ENCODE measurements around the gene CRACD.

DNA sequence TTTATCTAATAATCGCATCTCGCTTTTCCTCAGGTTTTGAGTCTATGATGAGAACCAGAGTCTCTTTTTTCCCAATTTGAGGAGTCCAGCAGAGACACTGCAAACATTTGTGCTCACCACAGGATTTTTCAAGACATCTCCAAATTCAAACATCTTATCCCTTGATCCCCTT, 511 bp upstream of the CHIC2 start:
- PRO-cap, result no peak
- RAMPAGE, long total RNA, result no peak
- RRBS, result no CpG with 5 or more reads among the region's 2 CpGs

- PRO-cap, result no peak
- RAMPAGE, long total RNA, result no peak
- RRBS, result no CpG with 5 or more reads among the region's 11 CpGs
These were observed 96.7 kb downstream of the PDGFRA start for GRCh38 chr4:54325894-54326093.

- PRO-cap, result no peak
- RAMPAGE, long total RNA, result no peak
- RRBS, result 2% methylated on average over 29 of the region's 92 CpGs
These were observed 804 bp downstream of the KIT start for GRCh38 chr4:54658236-54659285.

- PRO-cap, result no peak
- RAMPAGE, long total RNA, result no peak
- RRBS, result no CpG with 5 or more reads among the region's 5 CpGs
These were observed 51.7 kb downstream of the KIT start for GRCh38 chr4:54709510-54709894.

- PRO-cap, result no peak
- RAMPAGE, long total RNA, result no peak
- RRBS, result no CpG with 5 or more reads among the region's 6 CpGs
These were observed 14.9 kb downstream of the SRD5A3 start for GRCh38 chr4:55360951-55361246.

DNA sequence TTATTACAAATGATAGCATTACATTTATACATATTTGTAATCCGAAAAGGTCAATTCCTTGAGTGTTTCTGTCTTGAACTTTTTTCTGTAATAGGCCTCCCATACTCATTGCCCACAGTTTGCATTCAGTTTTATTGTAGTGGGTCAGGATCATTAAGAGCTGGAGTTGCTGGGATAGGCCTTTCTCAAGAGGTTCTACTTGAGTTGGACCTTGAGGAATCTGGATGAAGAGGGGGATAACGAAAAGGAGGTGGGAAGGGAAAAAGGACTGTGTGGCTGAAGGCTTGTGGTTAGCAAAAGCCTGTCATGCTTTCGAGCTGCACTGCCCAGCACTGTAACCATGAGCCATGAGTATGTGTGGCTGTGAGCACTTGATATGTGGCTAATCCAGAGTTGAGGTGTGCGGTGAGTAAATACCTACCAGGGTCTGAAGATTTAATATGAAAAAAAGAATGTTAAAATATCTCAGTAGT, 11.3 kb downstream of the TMEM165 start:
- PRO-cap, result no peak
- RAMPAGE, long total RNA, result no peak
- RRBS, result no CpG with 5 or more reads among the region's 4 CpGs

DNA sequence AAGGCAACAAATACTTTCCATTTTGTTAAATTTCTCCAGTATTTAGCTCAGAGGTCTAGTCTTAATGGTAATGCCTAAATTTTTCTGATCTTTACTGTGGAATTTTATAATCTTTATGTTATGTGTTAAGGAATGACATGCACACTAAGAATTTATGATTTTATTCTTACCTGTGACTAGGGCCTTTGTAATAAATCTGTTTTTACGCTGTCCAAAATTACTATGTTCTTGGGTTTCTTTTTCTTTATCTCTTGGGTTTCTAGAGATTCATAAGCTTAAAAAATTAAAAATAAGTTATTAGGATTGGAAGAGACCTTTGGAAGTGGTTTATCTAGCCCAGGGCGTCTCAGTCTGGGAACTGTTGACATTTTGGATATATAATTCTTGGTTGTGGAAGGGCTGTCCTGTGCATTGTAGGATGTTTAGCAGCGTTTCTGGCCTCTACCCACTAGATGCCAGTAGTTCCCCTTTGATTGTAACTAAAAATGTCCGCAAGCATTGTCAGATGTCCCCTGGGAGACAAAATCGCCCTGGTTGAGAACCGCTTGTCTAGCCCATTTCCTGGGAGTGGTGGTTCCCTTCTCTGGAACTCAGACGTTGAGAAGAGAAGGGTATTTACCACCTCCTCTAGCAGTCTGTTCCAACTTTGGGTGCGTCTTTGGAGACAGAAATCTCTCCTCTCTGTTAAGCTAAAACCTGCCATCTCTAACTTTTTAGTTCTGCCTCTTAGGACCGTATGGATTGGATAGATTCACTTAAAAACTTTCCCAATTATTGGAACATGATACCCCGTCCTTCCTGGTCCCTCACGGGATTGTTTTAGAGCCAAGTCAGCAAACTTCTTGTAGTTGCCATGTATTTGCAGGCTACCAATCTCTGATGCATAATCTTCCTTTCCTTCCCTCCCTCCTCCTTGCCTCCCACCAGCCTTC, 13.7 kb downstream of the TMEM165 start:
- PRO-cap, result no peak
- RAMPAGE, long total RNA, result no peak
- RRBS, result no CpG with 5 or more reads among the region's 11 CpGs

- PRO-cap, result no peak
- RAMPAGE, long total RNA, result no peak
- RRBS, result no CpG with 5 or more reads among the region's 18 CpGs
These were observed 1.1 kb upstream of the NMU start for GRCh38 chr4:55636996-55637863.

- PRO-cap, result no peak
- RAMPAGE, long total RNA, result no peak
- RRBS, result no CpG with 5 or more reads among the region's 3 CpGs
These were observed 49.6 kb upstream of the CRACD start for GRCh38 chr4:55999311-55999754.

DNA sequence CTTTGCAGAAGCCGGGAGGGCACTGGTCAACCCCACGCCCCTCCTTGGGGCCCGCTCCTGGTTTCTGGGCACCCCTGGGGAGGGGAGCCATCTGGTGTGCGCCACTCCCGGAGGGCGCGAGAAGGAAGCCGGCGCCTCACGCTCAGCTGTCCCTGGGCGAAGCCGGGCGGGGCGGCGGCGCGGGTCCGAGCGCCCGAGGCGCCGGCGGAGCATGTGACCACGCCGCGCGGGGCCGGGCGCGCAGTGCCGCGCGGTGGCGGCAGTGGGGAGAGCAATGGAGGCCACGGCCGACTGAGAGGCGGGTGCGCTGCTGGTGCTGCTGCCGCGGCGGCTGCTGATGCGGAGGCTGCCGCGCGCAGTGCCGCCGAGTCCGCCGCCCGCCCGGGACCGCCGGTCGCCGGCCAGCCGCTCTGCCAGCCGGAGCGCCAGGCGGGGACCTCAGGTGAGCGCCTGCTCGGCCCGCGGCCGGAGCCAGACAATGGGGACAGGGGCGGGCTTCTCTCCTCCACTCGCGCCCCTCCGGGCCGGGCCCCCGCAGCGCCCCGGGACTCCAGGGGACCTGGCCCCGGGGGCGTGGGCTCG, at the start of gene CRACD:
Gene CRACD, plus strand, starts transcription at position 241 of the 582 bp plus-strand sequence.
- PRO-cap, result unidirectional peak, plus-strand start at position 243 of the sequence; unidirectional peak, plus-strand start at position 274 of the sequence
- RAMPAGE, long total RNA, result no peak
- RRBS, result 2% methylated on average over 30 of the region's 75 CpGs

- PRO-cap, result no peak
- RAMPAGE, long total RNA, result no peak
- RRBS, result no CpG with 5 or more reads among the region's 3 CpGs
These were observed 119.8 kb downstream of the AASDH start for GRCh38 chr4:56267526-56267779.

DNA sequence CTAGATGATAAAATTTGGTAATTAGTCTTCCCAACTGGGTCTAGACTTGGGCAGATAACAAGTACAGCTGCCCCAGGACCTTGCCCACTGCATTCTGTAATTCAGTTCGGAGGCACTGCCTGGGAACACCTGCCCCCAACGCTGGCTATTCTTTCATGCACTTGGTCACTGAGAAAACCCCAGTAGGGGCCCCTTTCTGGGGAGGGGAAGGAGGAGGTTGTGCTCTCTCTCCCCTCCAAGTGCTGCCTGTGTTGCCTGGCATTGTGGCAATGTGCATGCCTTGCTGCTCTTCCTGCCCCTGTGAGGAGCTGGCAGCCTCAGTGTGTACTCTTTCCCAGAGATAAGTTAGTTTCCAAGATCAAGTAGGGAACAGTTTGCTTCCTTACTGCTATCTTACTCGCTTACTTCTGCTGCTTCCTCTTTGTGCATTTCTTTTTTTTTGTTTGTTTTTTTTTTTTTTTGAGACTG, 90.8 kb downstream of the AASDH start:
- PRO-cap, result no peak
- RAMPAGE, long total RNA, result no peak
- RRBS, result no CpG with 5 or more reads among the region's 3 CpGs

DNA sequence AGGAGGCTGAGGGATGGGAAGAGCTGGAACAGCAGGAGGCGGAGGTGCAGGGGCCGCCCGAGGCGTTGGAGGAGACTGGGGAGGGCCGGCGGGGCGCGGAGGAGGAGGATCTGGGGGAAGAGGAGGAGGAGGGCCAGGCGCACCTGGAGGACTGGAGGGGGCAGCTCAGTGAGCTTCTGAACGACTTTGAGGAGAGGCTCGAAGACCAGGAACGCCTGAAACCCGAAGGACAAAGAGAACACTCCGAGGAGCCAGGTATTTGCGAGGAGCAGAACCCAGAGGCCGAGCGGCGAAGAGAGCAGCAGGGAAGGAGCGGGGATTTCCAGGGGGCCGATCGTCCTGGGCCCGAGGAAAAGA, 72.7 kb downstream of the AASDH start:
- PRO-cap, result no peak
- RAMPAGE, long total RNA, result no peak
- RRBS, result no CpG with 5 or more reads among the region's 22 CpGs

- PRO-cap, result unidirectional peak, plus-strand start at chr4:56466662
- RAMPAGE, long total RNA, result no peak
- RRBS, result no CpG with 5 or more reads among the region's 17 CpGs
These were observed 930 bp upstream of the SRP72 start for GRCh38 chr4:56466306-56467067.

GRCh38 chr4:56679730-56680315, 1.3 kb downstream of the HOPX start:
- PRO-cap, result no peak
- RAMPAGE, long total RNA, result no peak
- RRBS, result no CpG with 5 or more reads among the region's 7 CpGs

DNA sequence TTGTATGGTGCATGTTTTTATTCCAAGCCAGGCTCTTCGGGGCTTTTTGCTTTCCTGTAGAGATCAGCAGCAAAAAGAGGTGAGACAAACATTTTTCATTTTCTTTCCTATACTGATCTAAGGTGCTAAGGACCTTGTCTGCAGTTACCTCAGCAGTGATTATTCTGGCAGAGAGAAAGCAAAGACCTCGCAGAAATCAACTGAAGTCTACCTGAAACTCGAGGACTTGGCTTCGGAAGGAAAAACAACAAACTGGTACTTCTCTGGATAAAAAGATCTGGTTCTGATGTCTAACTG, 22.5 kb upstream of the HOPX start:
- PRO-cap, result no peak
- RAMPAGE, long total RNA, result no peak
- RRBS, result no CpG with 5 or more reads among the region's 4 CpGs

DNA sequence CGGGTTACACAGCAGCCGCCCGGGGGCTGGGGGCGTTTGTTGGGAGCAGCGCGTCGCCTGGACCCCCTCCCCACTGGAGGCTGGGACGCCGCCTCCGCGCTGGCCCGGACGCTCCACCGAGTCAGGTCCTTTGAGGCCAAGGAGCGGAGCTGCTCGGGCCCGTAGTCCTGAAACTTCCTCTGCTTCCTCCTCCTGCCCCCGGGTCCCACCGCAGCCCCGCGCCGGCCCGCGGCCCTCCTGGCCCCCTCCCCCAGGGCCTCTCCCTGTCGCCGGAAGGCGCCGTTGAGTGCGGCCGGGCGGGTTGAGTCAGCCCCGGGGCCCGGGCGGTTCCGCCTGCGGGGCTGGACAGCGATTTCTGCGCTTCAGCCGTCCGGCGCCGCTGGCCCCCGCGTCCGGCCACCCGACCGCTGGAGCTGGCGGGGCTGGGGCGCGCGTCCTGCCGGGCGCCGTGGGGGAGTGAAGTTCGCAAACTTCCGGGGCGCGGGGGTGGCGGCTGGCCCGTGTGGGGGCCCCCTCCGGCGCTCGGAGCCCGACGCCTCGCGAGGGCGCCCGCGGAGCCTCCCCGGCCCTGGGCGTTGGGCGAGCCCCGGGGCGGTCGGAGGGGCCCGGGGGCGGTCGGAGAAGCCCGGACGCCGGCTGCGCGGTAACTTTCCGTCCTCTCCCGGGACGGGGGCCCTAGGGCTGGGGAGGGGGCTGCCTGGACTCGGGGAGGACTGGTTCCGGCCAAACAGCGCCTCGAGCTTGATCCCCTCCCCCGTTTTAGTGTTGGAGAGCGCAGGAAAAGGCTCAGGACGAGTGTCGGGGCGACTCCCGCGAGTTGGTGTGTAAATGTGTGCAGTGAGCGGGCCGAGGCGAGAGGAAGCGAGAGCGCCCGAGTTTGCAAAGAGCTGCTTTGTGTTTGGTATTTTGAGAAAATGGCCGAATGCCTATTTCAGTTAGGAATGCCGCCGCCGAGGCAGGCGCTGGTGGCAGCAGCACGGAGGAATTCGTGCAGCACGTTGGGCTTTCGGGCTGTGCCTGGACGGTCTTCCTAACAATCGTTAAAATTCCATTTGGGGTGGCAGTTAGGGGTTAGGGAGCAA, 1.0 kb downstream of the REST start:
- PRO-cap, result bidirectional peak, plus-strand start at position 565 of the sequence, minus-strand start at position 409 of the sequence
- RAMPAGE, long total RNA, result no peak
- RRBS, result 1% methylated on average over 56 of the region's 115 CpGs

DNA sequence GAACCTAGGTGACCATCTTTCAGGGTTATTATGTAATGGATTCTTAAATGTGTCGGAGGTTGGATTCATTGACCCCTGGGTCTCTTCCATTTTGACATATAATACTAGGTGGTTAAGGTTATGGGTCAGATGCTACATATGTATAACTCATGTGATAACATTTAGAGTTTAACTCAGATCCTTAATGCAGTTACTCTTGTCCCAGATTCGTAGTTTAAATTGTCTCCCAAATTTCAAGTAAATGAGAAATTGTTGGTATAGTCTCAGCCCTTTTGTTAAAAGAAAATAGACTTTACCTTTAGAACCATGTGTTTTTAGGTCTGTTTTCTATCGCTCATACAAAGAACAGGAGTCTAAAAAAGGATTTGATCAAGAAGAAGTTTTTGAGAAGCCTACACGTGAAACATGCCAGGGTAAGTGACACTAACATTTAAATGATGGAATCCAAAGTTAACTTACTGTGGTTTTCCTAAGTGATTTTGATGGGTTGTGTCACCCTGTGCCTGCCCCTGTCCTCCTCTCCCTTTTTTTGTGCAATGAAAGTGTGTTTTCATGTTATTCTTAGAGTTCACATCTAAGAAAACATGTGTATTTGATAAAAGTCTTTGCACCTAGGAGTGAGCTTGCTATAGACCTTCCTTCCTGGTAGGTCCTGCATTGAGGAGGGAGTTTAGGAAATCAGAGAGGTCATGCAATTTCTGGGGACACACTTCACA, 43.3 kb downstream of the POLR2B start:
- PRO-cap, result no peak
- RAMPAGE, long total RNA, result no peak
- RRBS, result no CpG with 5 or more reads among the region's 4 CpGs

- PRO-cap, result no peak
- RAMPAGE, long total RNA, result no peak
- RRBS, result no CpG with 5 or more reads among the region's 8 CpGs
These were observed 58.7 kb downstream of the POLR2B start for GRCh38 chr4:57037317-57037809.

DNA sequence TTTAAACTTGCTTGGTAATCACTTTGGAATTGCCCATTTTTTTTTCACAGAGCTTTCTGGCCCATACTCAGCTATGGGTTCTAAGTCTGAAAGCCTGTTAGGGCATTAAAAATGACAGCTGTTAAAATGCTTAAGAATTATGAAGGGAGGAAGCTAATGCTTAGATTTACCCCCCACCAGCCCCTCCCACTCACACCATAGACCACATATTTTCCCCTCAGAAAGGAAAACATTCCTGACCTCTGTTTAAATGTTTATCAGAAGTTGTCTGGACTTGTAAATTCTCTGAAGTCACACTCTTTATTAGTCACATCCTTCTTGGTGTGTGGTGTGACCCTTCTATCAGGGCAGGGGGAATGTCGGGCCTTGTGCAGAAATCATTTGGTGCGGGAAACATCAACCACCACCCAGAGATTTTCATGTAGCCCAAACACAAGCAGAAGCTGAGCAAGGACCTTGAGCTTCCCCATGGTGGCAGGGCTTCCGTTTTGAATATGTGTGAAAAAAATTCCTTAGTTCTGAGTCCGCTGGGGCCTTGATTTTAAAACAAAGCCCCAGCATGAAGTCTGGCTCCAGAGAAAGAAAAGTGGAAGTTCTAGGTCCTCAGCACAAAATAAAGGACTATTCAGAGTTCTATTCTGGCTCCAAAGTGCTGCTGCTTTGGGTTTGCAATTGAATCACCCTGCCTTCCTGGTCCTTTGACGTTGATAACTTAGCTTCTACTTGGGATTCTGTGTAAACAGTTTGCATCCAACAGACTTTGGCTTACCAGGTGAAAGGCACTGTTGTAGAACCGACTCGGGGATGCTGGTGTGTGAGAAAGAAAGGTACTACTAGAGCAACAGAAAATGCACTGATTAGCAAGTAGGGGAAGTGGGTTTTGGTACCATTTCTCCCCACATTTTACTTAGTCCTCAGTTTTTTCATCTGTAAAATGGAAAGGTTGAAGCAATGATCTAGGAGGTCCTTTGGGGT, 28.7 kb downstream of the IGFBP7 start:
- PRO-cap, result no peak
- RAMPAGE, long total RNA, result no peak
- RRBS, result no CpG with 5 or more reads among the region's 7 CpGs